Cardiac ventricle fibroblast (primary cell): ENCODE measurements around the gene PTPRG.

DNA sequence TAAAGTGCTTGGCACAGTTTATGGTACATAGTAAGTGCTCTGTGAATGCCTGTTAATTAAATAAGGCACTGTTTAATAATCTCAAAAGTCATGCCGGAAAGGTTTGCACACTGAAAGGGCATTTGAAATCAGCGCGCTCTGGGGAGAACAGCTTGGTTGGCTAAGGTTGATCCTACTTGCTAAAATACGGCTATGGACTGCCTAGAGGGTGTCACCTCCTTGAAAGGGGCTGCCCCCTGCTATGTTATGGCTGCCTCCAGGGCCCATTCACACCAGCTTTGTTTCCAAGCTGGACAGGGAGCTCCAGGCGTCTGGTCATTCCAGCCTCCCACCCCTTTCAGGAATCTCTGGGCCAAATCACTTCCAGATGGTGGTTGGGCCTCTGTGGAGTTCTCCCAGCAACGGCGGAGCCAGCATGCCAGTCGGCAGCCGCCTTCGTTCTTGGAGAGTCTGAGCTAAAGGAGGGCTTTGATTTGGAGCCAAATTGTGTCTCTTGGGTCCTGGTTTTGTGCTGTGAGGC lies 5.9 kb downstream of the FLNB start:
- RAMPAGE, long total RNA, result no peak

DNA sequence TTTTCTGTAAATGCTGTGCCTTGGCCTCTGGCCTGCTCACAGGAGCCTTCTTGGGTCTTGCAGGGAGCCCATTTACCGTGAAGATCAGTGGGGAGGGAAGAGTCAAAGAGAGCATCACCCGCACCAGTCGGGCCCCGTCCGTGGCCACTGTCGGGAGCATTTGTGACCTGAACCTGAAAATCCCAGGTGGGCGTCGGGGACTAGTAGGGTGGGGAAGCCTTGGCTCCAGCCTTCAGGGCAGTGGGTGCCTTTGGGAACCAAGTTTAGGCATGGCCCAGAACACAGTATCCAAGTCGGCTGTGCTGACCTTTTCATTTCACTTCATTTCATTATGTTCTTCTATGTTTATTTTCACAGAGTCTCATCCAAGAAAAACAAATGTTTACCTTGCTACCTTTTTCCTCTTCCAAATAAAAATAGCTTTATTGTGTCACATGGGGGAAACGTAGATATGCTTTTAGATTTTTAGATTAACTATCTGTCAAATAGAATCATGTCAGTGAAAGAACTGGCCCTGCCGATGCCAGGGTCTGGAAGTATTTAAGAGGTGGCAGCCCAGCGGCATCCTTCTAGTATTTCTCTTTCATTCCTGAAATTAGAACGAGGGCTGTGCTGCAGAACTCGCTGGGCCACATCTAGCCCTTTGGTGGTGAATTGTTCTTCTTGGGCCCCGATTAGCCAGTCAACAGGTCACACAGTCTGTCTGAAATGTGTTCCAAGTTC lies 60.6 kb downstream of the DNASE1L3 start:
- RAMPAGE, long total RNA, result no peak

DNA sequence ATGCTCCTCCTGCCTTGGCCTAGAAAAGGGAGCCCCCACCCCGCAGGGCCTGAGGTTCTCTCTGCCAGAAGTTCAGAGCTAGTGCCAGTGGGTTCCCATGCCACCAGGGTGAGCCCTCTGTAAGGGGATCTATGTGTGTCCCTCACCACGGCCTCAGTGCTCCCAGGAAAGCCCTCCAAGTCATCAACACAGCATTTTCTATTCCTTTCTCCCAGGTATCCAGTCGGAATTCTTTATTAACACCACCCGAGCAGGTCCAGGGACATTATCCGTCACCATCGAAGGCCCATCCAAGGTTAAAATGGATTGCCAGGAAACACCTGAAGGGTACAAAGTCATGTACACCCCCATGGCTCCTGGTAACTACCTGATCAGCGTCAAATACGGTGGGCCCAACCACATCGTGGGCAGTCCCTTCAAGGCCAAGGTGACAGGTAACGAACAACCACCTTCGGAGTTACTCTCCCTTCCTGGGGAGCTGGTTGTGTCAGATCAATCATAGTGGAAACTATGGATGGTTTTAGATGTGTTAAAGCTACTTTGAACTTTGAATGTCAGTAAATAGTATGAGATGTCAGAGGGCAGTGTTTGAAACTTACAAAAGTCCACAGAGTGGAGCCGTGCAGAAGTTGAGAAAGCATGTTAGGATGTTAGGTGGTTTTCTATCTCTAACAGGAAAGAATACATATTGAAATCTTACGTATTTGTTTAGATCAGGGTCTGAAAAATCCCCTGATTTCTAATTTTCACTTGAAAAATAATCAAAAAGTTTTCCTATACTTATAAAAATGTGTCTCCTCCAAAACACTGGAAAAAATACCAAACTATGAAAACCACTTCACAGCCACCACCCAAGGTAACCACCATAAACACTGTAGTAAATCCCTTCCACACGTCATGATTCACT lies 42.3 kb downstream of the DNASE1L3 start:
- RAMPAGE, long total RNA, result no peak

GRCh38 chr3:58249509-58250731 lies 12.3 kb downstream of the ABHD6 start:
- RAMPAGE, long total RNA, result no peak

DNA sequence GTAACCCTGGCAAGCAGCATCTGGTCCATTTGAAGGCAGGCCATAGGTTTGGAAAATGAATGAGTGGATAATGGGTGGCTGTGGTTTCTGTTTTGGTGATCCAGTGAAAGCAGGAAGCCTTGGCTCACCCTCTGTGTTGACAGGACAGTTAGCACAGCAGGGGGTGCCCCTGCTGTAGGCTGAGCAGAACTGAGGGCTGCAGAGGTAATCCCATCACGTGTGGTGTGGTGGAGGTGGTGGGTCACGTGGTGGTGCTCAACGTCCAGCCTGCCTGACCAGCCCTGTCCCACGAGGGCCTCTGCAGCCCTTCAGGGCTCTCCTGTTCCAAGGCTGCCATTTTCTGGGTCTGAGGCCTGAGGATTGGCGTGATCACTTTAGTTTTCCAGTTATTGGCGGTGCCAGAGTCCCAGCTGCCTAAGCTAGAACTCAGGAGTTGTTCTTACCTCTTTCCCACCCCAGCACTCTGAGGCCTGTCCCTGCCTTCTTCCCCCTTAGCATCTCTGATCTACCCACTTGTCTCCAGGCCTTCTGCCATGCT lies 15.9 kb downstream of the ACOX2 start:
- RAMPAGE, long total RNA, result no peak

DNA sequence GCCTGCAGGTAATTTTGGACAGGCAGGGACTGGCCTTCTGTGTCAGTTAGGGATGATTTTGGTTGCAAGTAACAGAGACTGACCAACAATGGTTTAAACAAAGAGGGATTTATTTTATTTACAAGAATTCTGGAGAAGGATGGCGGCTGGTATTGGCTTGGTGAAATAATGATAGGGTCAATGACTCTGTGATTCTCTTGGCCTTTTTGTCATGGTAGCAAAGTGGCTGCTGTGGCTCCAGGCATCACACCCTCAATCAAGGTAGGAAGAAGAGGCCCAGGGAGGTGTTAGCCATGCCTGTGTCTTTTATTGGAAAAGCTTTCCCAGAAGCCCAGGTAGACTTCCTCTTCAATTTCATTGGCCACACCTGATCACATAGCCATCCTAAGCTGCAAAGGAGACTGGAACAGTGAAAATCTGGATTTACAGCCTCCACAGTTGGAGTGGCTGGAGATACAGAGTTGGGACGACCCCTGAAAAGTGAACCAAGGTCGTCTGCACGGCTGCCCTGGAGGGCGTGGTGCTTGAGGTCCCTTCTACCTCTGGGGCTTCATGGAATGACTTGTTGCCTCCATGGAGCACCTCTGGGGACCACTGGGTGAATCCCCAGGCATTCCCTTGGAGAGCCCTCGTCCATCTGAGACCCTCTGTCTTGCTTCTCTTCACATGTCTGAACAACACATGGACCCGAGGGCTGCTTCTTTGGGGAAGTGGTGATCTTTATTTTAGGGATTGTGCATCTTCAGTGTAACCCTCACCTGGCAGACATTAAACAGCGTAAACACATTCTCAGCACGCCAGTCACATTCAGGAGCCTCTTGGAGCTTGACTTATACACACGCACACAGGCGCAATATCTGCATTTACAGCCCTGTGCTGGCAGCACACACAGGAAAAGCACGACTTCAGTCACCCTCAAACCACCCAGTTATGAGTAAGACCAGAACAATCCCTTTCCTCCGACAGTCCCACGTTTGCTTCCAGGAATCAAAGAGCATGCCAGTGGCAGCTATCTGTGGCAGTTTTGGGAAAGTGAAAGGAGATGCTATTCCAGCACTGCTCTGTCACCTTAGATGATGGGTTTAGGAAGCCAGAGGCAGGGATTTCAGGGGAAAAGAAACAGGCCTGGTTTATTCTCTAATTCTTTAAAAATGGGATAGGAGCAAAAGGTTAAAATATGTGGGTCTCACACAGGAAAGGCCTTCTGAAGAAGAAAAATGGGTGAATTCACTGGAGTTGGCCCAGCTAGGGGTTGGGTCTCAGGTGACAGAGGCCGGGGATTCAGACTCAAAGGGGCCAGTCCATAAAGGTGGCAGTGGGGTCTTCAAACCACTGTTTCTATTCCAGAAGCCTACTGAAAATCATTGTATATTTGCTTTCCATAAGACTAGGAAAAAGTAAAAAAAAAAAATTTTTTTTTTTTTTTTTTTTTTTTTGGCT lies 12.6 kb downstream of the FAM107A start:
- RAMPAGE, long total RNA, result no peak

DNA sequence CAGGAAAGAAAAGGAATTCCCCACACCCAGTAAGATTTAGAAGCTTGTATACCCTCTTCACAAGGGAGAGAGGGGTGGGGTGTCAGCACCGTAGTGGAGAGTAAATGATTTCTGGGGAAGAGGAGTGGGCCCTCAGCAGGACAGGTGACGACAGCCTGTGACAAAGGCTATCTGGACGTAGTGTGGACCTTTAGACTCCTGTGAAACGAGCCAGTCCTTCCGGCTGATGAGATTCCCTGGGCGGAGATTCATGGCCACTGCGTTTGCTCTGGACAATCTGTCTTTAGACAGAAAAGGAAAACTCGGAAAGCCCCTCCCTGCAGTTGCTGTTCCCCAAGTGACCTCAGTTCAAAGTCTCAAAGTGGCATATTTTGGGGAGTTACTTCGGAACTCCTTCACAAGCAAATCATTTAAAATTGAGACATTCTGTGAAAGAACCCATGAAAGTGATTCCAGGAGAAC lies 1.7 kb upstream of the FAM3D start:
- RAMPAGE, long total RNA, result no peak

GRCh38 chr3:58899764-58900028 lies 150.1 kb downstream of the CFAP20DC start:
- RAMPAGE, long total RNA, result no peak

DNA sequence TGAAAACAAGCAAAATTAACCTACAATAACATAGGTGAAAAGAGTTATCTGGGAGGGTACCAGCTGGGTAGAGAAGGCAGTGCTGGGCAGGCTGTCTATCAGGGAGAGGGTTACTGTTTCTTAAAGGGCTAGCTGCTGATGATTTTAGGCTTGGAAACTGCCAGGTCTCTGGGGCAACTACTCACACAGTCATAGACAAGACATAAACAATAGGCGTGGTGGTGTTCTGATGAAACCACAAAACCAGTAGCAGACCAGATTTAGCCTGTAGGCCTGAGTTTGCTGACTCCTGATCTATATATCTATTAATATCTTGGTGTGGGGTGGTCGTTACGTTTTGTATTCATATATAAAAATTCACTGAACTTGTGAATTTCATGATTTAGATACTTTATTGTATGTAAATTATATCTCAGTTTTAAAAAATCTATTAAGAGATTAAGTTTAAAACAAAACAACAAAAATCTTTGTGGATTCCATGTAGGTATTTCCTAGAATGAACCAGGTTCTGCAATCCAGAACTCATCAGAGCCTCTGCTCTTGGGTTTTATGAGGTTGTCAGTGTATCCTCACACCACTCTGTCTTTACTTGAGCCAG lies 374.9 kb upstream of the CFAP20DC start:
- RAMPAGE, long total RNA, result no peak

DNA sequence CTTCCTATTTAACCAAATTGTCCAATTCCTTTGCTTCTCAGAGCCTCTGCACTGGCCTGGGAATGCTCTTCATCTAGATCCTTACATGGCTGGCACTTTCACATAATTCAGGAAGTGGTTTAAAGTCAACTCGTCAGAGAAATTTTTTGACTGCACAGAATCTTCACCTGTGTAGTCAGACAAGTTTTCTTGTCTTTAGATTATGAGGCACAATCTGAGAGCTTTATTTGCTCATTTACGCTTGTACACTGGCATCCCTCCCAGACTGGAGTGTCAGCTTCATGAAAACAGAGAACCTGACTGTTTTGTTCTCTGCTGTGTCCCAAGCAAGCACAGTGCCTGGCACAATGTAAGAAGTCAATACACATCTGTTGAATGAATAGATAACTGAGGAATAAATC lies 846.1 kb upstream of the CFAP20DC start:
- RAMPAGE, long total RNA, result no peak

DNA sequence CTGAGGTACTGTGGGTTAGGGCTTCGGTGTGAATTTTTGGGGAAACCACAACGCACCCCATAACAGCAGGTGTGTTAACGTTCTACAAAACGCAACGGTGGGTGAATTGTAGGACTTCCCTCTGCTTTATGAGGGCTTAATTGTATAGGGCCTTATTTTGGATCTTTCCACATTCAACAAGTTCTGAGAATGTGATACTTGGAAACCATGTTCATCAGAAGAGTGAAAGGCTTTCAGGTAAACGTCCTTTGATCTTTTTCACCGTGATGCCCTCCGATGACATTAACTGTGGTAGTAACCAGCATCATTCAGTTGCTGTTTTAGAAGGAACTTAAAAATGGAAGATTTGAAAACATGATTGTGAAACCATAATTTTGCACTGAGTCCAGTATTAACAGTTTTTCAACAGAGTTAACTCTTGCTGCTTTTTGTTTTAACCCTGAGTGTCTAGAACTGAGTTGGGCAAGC lies 998.7 kb upstream of the CFAP20DC start:
- RAMPAGE, long total RNA, result no peak

GRCh38 chr3:60965104-60965876 lies 286.0 kb downstream of the FHIT start:
- RAMPAGE, long total RNA, result no peak

- RAMPAGE, long total RNA, result no peak
Measured at GRCh38 chr3:60967068-60967296, 284.3 kb downstream of the FHIT start.

DNA sequence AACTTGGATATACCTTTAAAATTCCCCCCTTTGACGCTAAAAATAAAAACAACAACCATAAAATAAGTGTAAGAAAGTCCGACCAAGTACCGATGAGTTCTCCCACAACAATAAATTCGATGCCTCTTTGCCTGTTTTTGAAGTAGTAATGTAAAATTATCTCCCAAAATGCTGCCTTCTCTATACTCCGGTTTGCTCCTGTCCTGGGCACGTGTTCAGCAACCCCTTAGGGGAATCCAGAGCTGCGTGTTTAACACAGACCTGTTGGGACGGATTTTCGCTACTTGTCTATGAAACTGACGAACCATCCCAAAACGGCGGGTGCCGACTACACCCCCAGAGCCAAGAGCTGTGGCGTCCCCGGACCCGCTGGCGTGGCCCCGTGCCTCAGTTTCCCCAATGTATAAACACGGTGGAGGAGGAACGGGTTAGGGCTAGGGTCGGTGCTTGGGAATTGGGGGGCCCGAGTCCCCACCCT lies 550 bp downstream of the FHIT start:
- RAMPAGE, long total RNA, result no peak

GRCh38 chr3:61518609-61519137 lies 42.7 kb upstream of the PTPRG start:
- RAMPAGE, long total RNA, result no peak

- RAMPAGE, long total RNA, result no peak
Measured at GRCh38 chr3:61561337-61561736, at the start of gene PTPRG. PTPRG (plus strand) TSS chr3:61561571.

GRCh38 chr3:61669728-61670139 lies 108.4 kb downstream of the PTPRG start:
- RAMPAGE, long total RNA, result no peak

- RAMPAGE, long total RNA, result no peak
Measured at GRCh38 chr3:61701564-61701994, 140.2 kb downstream of the PTPRG start.

- RAMPAGE, long total RNA, result no peak
Measured at GRCh38 chr3:61742567-61743259, 181.3 kb downstream of the PTPRG start.

GRCh38 chr3:61850801-61851578 lies 289.6 kb downstream of the PTPRG start:
- RAMPAGE, long total RNA, result no peak